Occipital lobe (tissue), 2 donors: ENCODE data around the genes OR5B17 and OR5A2.

DNA sequence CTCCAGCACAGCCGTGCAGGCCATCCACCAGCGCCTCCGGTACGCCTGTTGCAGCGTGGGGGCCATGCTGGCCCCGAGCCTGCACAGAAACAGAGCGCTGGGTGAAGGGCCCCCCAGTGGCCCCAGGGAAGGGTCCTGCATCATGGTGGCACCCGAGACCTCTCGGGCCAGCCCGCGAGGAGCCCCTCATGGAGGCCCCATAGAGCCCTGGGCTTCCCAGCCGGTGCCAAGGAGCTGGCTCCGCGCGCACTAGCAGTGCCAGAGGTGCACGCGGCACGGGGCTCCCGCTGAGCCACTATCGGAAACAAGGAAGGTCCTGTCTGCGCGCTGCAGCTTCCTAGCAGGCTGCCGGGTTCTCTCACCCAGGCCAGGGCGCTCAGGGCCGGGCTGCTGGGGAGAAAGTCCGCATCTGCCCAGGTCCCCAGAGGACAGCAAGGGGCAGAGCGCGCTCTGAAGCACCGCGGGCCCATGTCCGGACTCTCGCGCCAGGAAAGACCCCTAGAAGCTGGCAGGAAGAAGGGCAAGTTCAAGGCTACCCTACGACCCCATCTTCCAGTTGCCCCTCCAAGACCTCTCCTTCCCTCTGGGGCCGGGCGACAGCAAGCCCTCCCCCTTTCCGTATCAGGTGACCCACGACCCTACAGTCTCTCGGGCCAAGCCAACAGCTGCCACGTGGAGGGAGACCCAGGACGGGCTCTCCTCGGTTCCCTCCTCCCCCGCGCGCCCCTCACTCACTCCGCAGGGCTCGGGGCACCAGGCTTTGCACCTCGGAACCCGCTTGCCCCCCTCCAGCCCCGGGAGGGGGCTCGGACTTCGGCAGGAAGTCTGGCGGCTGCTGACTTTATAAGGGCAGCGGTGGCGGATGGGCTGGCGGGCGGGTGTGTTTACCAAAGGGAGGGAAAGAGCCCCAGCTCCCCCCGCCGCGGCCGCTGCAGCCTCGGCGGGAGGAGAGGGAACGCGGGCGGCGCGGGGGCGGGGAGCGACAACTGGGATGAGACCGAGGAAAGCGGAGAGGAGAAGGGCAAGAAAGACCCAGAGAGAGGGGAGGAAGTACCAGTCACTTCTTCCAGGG is 1.1 kb downstream of the SLC43A1 start:
- RAMPAGE, long total RNA: no peak

DNA sequence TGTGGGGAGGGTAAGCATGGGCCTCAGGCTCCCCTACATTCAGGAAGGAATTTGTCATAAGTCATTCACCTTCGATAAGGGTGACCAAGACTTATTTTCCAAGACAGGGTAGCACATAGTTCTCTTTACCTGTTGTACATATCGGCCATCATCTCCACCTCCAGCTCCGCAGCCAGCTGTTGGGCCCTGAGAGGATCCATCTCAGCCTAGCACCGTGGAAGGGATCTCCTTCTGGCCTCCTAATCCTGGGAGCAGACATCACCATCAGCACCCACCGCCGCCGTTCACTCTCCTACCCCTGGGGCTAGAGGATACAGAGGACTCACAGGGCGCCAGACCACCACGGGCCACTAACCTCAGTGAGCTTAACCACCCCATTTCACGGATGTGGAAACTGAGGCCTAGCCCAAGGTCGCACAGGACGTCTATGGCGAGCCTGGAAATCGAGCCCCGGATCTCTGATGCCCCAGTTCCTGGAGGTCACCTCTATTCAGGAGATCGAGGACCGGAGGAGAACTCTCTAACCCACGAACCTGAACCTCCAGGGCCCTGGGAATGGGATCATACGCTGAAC is 477 bp downstream of the TIMM10 start:
- RAMPAGE, long total RNA: no peak

DNA sequence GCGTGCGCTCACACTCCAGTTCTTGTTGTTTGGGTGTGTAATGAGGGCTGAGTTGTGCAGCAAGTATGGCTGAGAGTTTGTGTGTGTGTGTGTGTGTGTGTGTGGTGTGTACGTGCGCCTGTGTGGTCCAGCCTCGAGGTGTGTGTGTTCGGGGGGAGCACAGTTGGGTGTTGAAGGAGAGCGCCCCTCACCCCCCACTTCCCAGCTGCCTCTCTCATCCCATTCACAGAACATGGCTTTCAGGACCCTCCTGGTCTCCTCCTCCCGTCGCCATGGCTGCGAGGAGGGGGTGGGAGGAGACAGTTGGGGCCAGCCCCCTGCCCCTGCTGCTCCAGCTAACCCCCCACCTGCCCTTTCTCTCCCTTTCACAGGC is 10.6 kb downstream of the YPEL4 start:
- RAMPAGE, long total RNA: no peak

- RAMPAGE, long total RNA: no peak
These were observed 8.4 kb downstream of the MED19 start for GRCh38 chr11:57703363-57704204.

DNA sequence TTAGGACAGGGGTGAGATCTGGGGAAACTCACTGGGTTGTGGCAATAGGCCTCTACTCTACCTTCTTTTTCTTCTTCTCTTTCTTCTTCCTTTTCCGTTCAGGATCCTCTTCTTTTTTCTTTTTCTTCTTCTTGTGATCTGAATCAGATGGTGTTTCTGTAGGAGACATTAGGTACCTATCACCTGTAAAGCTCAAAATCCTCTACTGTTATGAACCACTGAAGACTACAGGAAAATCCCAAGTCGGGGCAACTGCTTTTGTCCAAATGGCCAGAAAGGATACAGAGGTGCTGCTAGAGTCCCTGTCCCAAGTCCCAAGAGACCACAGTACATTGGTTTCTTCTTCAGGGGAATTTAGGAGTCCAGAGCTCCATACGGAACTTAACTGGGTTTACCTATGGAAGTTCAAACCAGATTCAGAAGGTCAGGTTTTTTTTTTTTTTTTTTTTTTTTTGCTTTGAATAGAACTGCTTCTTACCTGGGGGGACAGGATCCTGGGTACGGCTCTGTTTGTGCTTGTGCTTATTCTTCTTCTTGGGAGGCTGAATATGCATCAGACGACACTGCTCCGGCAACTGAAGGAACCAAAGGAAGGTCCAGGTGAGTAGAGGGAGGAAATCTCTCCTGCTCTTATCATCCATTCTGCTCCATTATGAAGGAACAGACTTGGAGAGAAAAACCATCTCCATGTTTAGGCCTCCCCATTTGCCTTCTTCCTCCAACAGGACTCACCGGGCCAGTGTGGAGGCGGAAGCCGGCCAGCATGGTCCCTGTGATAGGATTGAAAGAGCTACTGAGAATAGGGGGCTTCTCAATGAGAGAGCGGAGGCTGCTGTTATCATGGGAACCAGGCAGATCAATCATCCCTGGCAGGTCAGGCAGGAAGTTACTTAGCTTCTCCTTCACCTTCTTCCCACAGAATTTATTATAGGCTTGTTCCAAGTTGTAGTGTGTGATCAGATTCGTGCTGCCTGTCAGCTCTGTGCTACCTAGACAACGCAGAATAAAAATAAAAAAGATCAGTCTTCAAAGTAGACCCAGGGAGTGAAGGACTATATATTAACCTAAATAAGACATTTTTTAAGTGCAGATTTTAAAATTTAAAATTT is 7.4 kb downstream of the MED19 start:
- RAMPAGE, long total RNA: no peak

DNA sequence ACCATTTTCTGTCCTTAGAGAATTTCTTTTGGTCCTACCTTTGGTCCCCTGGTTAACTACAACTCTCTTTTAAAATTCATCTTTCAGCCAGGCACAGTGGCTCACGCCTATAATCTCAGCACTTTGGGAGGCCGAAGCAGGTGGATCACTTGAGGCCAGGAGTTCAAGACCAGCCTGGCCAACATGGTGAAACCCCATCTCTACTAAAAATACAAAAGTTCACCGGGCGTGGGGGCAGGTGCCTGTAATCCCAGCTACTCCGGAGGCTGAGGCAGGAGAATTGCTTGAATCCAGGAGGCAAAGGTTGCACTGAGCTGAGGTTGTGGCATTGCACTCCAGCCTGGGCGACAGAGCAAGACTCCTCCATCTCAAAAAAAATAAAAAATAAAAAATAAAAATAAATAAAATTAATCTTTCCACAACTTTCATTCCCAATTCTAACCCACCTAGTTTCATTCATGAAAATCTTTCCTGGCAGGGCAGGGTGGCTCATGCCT is 6.9 kb upstream of the SELENOH start:
- RAMPAGE, long total RNA: no peak

DNA sequence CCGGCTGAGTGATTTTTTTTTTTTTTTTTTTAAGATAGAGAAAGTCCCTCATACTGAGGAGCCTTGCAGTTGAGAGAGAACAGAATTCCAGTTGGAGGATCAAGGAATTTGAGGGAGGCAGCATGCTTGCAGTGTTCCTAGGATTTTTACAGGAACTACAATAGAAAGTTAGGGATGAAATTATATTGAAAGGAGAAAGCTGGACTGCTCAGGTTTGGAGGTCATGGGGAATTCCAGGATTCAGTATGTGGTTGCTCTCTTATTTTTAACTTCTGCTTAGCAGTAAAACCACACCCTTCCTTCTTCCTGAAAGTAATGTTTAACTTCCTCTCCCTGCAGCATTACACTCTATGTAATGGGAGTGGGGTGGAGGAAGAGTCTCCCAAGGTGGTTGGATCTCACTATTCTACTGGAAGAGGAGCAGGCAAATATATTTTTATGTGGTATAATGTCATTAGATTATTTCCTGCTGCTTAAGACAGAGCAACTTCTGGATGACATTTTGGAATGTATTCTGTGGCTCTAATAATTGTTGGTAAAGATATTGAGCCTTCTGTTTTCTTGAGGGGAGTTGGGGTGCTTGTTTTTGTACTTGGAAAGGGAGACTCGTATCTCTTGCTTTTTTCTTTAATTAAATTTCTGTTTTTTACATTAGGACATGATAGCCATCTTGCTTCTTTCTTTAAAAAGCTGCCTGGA is 31.4 kb downstream of the CTNND1 start:
- RAMPAGE, long total RNA: no peak

DNA sequence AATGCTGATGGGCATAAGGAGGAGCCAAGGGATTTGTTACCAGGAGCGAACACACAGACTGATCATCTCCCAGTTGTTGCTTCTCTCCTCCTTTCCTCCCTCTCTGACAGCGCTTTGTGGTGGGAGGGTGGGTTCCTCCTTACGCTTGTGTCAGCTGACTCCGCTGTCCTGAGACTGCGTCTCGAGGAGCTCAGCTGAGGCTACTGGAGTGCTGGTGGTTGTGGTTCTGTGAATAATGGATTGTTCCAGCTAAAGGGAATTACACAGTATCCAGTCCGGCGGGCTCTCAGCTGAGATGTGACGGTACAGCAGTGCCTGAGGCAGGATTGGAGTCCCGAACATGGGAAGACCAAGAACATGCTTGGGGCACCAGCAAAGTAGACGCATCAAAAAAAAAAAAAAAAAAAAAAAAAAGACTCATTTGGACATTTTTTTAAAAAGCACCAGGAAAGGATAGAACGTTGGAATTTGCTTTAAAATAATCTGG is 113.4 kb downstream of the CTNND1 start:
- RAMPAGE, long total RNA: no peak

DNA sequence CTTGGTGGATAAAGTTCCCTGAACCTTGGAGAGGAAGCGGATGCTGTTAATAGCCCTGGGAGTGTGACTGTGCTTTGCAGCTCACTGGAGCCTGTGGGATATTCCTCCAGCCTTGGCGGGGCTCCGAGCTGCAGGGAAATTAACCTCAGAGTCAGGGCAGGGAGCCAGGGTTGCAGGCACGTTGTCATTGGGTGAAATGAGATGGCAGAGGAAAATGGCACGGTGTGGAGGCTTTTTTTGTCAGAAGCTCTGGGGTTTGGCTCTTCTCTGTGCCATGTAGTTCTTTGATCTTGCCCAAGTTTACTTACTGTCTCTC is 988 bp downstream of the OR9Q1 start:
- RAMPAGE, long total RNA: no peak

GRCh38 chr11:58358887-58359291 is at the start of gene OR5B17:
OR5B17 (minus strand) TSS chr11:58359069.
- RAMPAGE, long total RNA: no peak

DNA sequence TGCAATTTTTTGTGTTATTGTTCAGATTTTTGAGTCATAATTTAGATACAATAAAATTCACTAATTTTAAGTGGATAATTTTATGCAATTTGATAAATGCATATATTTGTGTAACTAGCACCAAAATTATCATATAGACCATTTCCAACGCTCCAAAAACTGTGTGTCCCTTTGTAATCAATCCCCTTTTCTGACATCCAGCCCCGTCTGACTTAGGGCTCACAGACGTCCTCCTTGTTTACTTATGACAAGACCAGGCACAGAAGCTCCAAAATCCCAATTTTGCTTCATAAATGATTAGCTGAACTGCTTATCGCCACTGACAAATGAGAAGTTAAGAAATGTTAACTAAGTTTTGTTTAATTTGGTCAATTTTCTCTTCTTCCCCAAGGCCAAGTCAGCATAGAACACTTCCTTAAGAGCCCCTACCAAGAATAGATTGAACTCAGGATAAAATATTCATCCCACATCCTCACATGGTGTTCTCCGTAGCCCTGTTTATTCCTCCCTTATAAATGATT is 30.6 kb upstream of the GLYAT start:
- RAMPAGE, long total RNA: no peak

- RAMPAGE, long total RNA: no peak
These were observed 18.7 kb downstream of the GLYATL1 start for GRCh38 chr11:58957812-58958566.

GRCh38 chr11:59097907-59098301 is 9.1 kb upstream of the FAM111B start:
- RAMPAGE, long total RNA: no peak

- RAMPAGE, long total RNA: no peak
These were observed 5.9 kb downstream of the FAM111A start for GRCh38 chr11:59148432-59149130.

- RAMPAGE, long total RNA: no peak
These were observed 13.3 kb downstream of the DTX4 start for GRCh38 chr11:59184951-59185934.

- RAMPAGE, long total RNA: no peak
These were observed 18.1 kb downstream of the DTX4 start for GRCh38 chr11:59189974-59190536.

GRCh38 chr11:59191802-59192474 is 20.0 kb downstream of the DTX4 start:
- RAMPAGE, long total RNA: no peak

DNA sequence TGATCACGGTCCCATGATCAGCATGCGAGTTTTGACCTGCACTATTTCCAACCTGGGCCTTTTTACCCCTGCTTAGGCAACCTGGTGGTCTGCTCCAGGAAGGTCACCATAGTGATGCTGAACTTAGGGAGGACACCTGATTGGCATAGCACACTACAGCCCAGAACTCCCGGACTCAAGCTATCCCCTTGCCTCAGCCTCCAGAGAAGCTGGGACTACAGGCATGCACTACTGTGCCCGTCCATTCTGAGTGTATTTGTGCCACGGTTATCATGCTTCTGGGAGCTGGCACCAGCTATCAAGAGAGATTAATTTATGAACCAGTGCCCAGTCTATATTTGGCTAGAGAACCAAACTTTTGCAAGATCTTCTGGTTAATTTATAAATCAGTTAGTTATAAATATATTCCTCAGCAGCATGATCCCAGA is 67.6 kb upstream of the OR5AN1 start:
- RAMPAGE, long total RNA: no peak

DNA sequence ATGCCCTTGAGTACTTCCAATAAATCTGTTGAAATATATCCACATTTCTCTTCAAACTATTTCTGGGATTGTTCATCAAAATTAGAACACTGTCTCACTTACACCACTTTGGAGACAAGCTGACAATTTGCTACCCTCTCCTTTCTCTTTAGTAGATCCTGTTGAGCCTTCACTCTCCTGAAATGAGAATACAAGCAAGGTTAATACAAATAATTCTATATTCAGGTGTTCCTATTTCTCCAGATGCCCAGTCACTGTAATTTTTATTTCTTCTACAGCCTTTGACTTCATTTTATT is 67.2 kb upstream of the OR5AN1 start:
- RAMPAGE, long total RNA: no peak

DNA sequence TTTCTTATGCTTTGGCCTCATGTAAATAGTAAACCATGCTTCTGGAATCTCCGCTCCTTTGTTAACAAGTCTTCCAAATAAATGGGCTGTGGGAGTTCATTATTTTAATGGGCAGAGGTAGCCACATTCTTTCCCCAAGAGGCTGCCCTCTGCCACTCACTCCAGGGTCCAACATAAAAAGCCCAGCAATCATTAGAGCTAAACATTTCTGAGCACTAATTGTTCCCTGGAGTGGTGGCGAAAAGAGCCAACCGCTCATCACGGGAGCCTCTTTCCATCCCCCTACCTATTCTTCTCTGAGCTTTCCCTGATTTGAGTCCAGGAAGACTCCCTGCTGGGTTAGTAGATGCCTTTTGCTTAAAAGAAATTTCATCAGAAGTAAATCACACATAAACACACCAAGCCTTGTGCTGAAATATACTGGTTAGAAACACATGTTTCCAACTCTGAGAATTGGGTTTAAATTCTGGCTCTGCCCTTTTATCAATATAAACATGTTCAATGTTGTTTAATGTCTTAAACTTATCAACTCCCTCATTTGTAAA is at the start of gene OR5A2:
OR5A2 (minus strand) TSS at position 103 of the 545 bp plus-strand sequence.
- RAMPAGE, long total RNA: no peak